Daoy (cell line): ENCODE data around the genes PLEKHB2 and MZT2A.

DNA sequence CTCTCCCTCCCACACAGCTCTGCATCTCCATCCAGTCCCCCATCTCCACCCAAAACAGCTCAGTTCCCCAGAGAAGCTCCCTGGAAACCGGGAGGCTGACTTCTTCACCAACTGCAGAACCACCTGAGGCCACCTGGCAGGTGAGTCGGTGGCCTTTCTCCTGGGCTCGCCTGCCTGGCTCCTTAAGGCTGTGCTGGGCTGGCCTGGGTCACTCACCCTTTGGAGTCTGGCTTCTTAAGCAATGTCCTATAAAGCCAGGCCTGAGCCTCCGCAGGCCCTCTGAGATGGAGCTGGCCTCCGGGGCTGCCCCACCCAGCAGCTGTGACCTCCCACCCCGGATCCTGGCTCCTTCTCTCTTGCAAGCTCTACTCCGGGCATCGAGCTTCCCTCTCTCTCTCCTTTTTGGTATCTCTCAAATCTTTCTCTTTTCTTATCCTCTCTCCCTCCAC lies 46.1 kb upstream of the RAB6C start:
- RAMPAGE, long total RNA = no peak

DNA sequence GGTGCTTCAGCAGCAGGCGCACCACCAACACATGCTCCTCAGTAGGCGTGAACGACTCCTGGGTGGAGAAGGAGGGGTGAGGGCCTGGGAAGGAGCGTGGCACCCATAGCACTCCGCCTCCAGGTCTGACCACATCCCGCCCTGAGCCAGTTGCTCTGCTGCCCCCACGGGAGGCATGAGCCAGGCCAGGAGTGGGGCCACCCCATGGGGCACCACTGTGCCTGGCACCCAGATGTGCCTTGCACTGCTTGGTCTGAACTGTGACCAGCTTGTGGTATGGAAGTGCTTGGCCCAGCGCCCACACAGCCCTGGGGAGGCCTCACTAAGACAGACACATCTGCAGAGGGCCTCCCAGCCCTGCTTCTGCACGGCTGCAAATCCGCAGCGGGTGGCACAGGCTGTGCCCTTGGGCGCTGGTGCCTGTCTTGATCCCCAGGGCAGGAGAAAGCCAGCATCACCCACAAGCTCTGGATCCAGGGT lies 12.5 kb upstream of the CCDC74B start:
- RAMPAGE, long total RNA = no peak

- RAMPAGE, long total RNA = no peak
Measured at GRCh38 chr2:130180418-130180732, 1.0 kb downstream of the SMPD4 start.

DNA sequence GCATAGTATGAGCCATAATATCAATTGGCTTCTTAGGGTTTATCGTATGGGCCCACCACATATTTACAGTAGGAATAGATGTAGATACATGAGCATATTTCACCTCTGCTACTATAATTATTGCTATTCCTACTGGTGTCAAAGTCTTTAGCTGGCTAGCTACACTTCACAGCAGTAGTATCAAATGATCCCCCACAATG lies 67.3 kb downstream of the CCDC115 start:
- RAMPAGE, long total RNA = no peak

DNA sequence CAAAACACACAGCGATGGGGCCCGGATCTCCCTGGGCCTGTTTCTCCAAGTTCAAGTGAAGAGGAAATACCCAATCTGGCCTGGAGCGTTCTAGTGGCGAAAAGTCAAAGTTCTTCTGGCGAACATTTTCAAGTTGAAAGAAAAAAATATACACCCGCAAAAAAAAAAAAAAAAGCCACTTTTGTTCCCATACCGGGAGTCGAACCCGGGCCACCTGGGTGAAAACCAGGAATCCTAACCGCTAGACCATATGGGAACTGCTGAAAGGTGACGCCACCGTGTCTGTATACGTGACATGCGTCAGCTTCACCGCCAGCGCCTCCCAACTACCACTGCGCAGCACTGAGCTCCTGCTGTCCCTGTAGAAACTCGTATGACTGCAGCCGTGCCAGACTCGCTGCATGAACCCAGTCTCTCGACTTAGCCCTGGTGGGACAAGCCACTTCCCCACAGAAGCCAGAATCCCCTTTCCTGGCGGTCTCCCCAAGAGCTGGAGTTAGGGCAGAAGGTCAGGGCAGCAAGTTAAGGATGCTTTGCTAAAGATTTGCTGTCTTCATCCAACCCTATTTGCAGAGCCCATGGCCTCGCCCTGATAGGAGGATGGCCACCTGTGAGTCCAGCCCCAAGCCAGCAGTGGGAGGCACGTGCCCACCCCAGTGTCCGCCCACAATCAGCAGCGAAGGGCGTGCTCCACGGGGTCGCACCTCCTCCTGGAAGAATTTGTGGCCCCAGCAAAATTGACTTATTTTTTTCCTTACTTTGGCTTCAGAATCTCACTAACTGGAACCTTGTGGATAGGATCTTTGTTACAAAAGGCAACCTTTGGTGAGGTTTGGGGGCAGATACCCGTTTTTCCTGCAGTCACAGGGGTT lies 4.8 kb downstream of the CCDC115 start:
- RAMPAGE, long total RNA = no peak

GRCh38 chr2:130385196-130385735 lies 29.4 kb downstream of the PTPN18 start:
- RAMPAGE, long total RNA = no peak

- RAMPAGE, long total RNA = no peak
Measured at GRCh38 chr2:130756191-130756465, 788 bp downstream of the AMER3 start.

- RAMPAGE, long total RNA = no peak
Measured at GRCh38 chr2:130824404-130825137, 12.1 kb upstream of the ARHGEF4 start.

DNA sequence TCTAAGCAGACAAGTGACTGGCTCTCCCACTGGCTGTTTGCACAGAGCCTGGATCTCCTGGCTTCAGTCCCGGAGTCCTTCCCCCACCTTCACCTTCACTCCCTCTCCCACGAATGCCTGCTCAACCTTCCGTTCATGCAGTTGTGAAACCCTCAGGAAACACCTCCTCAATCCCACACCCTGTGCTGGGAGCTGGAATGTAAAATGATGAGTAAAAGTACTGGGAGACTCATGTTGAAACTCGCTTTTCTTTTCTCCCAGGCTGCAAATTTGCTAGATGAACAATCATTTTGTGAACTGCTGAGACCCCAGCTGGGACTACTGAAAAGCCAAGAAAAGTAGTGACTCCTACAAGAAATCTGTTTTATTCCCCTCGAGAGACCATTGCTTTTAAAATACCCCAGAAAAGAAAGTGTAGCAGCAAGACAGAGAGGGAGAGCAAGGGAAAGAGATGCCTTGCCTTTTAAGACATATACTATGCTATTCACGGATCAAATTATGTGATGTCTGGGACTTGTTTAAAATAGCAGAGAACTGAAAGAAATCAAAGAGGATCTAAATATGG lies 75.9 kb downstream of the FAM168B start:
- RAMPAGE, long total RNA = no peak

DNA sequence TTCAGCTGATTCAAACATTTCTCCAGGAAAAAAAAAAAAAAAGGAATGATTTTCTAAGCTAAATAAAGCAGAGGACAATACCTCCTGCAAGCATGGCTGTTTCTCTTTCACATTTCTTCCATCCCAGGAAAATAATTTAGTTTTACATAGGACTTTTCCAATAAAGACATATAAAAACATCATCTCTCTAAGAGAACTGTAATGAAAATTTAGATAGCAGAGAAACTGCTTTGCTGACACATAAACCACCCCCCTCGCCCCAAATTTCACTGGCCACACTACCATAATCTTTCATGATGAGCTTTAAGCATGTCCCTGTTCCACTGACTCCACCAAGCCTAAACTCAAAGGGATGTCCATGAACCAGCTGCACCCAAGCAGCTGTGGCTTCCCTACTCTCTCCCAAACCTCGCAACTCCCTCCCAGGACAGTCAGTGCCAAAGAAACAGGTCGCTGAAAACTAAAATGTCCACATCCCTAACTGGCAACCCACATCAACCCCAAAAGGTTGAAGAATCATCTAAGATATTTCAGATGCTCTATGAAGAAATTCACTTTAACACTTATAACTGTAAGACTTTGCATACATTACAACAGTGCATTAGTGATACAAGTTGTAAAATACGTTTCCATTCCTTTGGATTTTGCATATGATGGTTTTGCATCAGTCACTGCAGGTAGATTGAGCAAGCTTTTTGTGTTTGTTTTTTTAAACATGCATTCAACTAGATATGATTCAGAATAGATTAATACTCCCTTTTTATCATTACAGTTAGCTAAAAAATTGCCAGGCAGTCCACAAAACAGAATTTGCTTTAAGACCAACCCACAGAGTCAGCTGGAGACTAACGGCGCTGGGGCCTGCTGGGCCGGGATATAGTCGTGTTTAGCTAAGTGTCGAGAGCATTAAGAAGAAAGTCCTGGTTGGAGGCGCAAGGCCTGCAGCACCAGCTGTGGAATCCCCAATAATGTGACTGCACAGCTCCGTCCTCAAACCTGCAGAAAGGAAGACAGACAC lies 41.5 kb downstream of the FAM168B start:
- RAMPAGE, long total RNA = no peak

GRCh38 chr2:131081107-131081565 lies 12.1 kb downstream of the FAM168B start:
- RAMPAGE, long total RNA = no peak

GRCh38 chr2:131104242-131105539 lies at the start of gene PLEKHB2:
TSS of gene PLEKHB2 (plus strand) at chr2:131105336.
- RAMPAGE, long total RNA = no peak

- RAMPAGE, long total RNA = no peak
Measured at GRCh38 chr2:131491899-131492650, at the start of gene MZT2A. TSS of gene MZT2A (minus strand) at chr2:131492397.

GRCh38 chr2:132037628-132038293 lies 124.0 kb downstream of the ANKRD30BL start:
- RAMPAGE, long total RNA = no peak

- RAMPAGE, long total RNA = no peak
Measured at GRCh38 chr2:132494660-132495176, 78.1 kb downstream of the GPR39 start.

DNA sequence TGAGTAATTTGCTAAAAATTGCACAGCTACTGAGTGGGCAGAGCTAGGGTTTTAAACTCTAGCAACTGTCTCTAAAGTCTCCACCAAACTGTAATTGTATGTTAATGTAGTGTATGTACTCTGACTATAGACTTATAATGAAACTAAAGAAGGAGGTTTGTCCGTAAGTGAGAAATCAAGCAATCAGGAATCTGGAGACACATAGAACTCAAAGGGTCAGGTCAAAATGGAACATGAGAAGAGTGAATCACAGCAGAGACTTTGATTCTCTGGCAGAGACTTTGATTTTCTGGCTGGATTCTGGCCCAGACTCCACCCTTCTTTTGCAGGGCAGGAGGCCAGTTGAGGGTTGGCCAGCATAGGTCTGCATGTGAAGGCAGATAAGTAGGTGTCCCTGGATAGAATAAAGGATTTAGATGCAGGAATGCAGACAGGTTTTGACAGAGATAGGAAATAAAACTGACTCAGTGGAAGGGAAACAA lies 11.0 kb upstream of the NCKAP5 start:
- RAMPAGE, long total RNA = no peak

GRCh38 chr2:133657521-133658141 lies 89.4 kb upstream of the NCKAP5 start:
- RAMPAGE, long total RNA = no peak

- RAMPAGE, long total RNA = no peak
Measured at GRCh38 chr2:133755593-133755945, 187.3 kb upstream of the NCKAP5 start.

DNA sequence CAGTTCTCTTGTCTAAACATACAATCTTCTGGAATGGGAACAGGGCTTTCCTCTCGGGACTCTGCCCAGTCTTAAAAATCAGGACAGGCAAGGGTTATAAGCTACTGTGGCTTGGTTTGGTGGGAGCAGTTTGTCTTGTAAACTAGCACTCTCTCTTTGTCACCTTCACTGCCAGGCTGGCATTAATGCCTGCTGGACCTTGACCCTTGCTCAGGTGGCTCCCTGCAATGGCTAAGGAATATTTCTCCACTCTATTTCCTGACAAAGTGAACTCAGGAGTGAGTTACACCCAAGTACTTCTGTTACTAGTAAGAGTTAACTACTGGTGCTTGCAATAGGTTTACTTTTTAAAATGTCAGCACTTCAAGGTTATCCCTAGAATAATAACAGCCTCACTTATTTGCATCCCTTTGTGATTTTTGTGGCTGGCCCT lies 129.4 kb upstream of the MGAT5 start:
- RAMPAGE, long total RNA = no peak

DNA sequence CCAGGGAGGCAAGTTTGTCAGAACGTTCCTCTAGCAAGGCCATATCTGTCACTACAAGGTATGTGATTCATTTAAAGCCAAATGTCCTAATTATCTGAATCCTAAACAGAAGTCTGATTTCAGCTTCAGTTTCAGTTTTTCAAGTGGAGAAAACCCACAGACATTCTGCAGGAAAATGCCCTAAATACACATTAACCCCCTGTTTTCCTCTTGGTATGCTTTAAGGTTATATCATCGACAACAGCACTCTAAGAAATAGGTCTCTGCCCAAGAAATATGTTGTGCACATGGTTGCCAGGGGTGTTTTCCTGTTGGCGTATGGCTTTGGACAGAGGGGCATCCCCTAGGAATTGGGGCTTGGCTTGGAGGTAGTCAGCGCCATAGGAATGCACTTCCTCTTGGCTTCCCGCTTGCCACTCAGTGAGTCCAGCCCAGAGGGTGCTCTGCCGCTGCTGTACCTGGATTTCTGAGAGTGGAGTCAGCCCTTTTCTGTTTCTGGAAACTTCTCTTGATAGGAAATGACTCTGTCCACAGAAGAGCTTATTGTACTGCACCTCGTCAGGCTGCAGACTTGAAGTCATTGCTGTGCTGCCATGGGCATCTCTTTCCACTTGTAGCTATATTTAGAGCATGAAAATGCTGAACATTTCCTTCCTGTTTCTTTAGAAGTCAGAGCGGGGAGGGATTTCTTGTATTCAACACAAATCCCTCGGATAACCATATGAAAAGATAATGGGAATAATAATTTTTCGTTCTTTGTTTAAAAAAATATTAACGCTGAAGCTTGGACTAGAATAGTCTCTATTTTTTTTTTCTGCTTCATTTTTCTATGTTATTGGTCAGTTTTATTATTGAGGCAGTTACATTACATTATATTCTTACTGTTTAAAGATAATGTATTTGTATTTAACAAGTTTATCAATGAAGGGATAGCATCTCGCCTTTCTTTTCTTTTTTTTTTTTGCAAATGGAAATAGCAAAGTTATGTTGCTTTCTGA lies 116.6 kb upstream of the MGAT5 start:
- RAMPAGE, long total RNA = no peak